Colon Carcinoma Metastatic in the Lung (tissue), 2 donors: Measurements from ENCODE around the genes PRPF38A and LRP8.

GRCh38 chr1:52404270-52405385 lies at the start of gene PRPF38A:
Gene PRPF38A, plus strand, starts transcription at chr1:52404602.
- PRO-cap, 2 experiments = peak in 2 of 2 experiments; most common plus-strand start chr1:52404564 (in 1); most common minus-strand start chr1:52404469 (in 1)

- PRO-cap, 2 experiments = no peak in any of the 2 experiments
Observed at GRCh38 chr1:52637478-52637961, 4.6 kb downstream of the SHISAL2A start.

DNA sequence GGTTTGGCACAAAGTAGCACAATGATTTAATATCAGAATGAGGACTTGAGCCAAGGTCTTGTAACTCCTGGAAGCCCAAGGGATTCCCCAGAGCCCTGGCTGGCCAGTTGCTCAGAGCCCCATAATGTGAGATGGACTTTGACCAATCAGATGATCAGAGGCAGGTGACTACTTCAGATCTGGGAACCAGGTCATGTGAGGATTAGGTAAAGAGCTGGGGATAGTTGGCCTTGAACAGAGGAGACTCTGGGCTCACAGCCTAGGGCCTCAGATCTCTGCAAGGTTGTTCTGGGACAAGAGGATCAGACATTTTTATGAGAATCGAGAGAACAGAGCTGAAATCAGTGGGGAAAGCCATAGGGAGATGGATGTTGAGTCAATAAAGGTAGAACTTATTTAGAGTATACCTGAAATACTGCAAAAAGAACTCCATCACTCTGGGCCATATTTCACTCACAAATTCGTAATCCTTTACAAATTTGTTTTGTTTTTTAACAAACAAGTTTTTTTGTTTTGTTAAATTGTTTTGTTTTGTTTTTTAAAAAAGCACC lies 19.0 kb downstream of the SHISAL2A start:
- PRO-cap, 2 experiments = no peak in any of the 2 experiments

DNA sequence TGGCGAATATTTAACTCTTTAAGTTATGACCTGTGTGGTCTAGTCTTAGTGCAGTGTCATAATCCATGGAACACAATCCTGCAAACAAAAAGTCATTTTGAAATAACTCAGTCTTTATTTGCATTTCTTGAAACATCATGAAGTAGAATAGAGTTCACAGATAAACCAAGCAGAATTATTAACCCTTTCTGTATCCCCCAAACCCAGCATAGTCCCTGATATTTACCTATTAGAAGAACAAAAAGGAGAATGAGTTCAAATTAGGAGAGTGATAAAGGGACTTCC lies 19.9 kb downstream of the ZYG11B start:
- PRO-cap, 2 experiments = no peak in any of the 2 experiments

GRCh38 chr1:52914996-52915757 lies 6.4 kb downstream of the ECHDC2 start:
- PRO-cap, 2 experiments = no peak in any of the 2 experiments

GRCh38 chr1:52928090-52928534 lies 1.0 kb downstream of the SCP2 start:
- PRO-cap, 2 experiments = no peak in any of the 2 experiments

GRCh38 chr1:53198419-53198916 lies 1.8 kb downstream of the CPT2 start:
- PRO-cap, 2 experiments = peak in 1 of 2 experiments; most common minus-strand start chr1:53198533 (in 1)

- PRO-cap, 2 experiments = peak in 2 of 2 experiments; most common plus-strand start chr1:53328223 (in 1); most common minus-strand start chr1:53328070 (in 2)
Observed at GRCh38 chr1:53327562-53328516, at the start of gene LRP8. Gene LRP8, minus strand, starts transcription at chr1:53328070.

DNA sequence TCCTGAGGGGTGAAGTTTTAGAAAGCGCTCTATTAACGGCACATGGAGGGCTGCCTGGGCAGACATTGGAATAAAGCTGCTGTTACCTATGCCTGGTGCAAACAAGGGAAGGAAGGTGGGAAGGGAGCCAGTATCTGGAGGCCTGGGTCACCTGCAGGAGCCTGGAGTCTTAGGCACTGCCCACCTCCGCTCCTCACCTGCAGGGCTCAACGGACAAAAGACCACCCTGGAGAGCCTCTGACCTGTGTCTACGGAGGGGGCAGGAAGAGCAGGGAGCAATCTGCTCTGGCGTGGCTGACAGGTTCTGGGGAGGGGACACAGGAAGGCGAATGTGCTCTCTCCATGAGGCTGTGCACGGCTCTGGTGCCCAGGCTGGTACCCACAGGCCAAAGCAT lies 69.9 kb downstream of the DMRTB1 start:
- PRO-cap, 2 experiments = no peak in any of the 2 experiments

DNA sequence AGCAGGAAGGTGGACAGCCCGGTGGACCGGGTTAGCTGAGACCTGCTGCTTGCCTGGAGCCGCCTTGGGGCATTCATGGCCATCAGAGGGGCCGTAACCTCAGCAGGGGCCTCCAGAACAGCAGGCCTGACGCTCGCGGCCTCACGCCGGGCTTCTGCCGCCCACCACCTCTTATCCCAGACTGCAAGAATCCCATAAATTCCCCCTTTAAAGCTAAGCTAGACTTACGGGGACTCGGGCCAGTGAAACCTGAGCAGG lies 132.4 kb downstream of the GLIS1 start:
- PRO-cap, 2 experiments = no peak in any of the 2 experiments

- PRO-cap, 2 experiments = no peak in any of the 2 experiments
Observed at GRCh38 chr1:54110980-54111581, 41.7 kb downstream of the CDCP2 start.

DNA sequence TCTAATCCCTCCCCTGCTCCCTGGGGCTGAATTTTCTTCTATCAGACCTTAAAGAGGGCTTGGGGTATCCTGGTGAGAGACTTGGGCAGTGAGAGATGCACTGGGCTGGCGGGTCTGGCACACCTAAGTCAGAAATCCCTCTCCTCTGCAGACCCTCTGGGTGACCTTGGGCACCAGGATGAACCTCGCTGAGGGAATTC lies 30.3 kb downstream of the CDCP2 start:
- PRO-cap, 2 experiments = no peak in any of the 2 experiments

DNA sequence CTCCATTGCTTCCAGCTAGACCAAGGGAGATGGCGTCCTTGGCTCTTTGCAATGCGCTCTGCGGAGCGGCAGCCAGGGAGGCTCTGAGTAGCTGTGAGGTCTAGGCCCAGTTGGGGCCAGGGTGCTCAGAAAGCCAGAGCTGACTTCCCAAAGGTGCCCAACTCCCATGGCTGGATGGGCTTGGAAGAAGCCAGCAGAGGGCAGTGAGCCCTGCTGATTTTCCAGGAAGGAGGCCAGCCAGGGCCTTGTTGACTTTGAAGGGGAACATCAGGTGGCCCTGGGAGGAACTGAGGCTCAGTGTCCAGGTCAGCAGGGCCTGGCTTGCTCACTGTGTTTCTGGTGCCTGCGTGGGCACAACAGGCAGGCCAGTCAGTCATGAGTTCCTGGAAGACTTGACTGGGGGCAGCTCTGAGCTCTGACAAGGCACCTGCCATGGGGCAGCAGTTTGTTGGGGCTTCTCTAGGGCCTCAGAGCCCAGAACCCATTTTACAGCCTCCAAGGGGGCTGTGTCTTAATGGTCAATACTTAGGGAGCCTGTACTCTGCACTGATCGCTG lies 27.1 kb downstream of the CDCP2 start:
- PRO-cap, 2 experiments = no peak in any of the 2 experiments

- PRO-cap, 2 experiments = no peak in any of the 2 experiments
Observed at GRCh38 chr1:54225356-54226281, 25.7 kb downstream of the MRPL37 start.

DNA sequence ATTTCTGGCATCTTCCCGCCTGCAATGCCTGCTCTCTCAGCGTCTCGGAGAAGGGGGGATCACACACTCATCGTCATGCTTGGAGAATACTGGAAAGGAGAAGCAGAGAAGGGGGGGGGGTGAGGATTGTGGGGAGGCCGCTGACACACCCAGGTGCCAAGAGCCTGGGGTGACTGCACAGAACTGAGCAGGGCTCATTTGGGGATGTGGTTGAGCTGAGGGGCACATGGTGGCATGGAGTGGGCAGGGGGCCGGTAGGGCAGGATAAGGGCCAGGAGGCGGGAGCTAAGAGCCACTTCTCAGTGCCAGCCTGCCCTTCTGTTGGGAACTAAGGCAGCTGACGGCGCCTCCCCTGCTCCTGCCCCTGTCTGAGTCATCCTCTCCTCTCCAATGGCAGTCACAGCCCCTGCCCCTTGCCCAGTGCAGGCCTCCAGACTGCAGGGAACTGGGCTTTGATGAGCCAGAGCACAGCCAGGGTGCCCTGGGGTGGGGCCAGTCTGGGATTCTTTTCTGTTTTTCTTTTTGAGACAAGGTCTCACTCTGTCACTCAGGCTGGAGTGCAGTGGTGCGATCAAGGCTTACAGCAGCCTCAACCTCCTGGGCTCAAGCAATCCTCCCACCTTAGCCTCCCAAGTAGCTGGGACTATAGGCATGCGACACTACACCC lies 27.2 kb downstream of the MRPL37 start:
- PRO-cap, 2 experiments = peak in 1 of 2 experiments; most common plus-strand start position 463 of the sequence (in 1); most common minus-strand start position 323 of the sequence (in 1)

GRCh38 chr1:54354368-54354697 lies 154.4 kb downstream of the MRPL37 start:
- PRO-cap, 2 experiments = no peak in any of the 2 experiments

- PRO-cap, 2 experiments = no peak in any of the 2 experiments
Observed at GRCh38 chr1:54362125-54362699, 162.2 kb downstream of the MRPL37 start.

- PRO-cap, 2 experiments = no peak in any of the 2 experiments
Observed at GRCh38 chr1:54604930-54605313, 18.4 kb downstream of the FAM151A start.

DNA sequence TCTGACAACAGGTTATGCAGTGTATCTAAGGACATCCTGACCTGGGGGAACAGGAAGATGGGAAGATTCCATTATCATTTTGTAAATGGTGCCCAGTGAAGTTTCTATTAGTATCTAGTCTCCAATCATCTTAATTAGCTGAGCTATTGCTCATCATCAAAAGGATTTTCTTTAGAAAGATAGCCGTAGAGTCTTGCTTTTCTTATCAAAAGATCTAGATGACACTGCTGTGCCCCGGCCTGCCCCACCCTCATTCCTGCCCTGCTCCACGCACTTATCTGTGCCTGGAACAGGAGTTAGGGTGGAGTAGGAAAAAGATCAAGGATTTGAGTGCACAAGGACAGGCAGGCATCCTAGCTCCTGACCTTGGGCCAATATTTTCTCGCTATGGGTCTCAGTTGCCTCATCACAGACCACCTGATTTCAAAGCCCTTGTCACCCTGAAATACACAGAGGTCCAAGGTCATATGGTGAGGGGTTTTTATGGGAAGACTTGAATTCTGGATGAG lies 456 bp upstream of the MROH7 start:
- PRO-cap, 2 experiments = no peak in any of the 2 experiments

GRCh38 chr1:54865597-54866254 lies 21.3 kb downstream of the DHCR24 start:
- PRO-cap, 2 experiments = no peak in any of the 2 experiments